Left lung (tissue), 1 donor: ENCODE measurements around a stretch of chr21.

DNA sequence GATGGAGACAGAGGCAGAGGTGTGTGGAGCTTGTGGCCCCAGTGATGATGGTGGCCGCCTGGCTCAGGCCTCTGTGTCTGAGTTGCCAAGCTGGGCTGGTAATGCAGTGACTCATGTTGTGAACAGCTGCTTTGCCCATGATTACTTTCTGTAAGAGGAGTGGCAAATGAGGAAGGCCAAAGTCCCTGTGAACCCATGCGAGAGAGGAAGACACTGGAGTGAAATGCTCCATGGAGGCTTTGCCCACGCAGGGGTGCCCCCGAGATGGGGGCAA lies 86.8 kb downstream of the KCNJ6 start:
- PRO-cap = no peak

DNA sequence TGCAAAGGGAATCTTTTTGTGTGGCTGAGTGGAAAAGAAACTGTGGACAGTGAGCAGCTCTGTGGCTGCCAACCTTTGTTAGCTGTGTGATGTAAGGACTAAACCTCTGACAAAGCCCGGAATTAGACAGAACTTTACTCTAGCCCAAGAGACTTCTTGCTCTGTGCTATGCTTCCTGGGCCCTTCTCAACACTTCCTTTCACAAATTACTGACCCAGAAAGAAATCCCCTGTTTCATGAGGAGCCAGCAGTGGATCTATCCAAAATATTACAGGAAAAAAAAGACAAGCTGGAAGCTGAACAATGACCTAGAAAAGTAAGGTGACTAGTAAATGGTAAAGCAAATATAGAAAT lies 58.8 kb downstream of the KCNJ6 start:
- PRO-cap = unidirectional peak, minus-strand start at position 194 of the sequence

GRCh38 chr21:38213004-38213497 lies 43.7 kb upstream of the KCNJ15 start:
- PRO-cap = no peak

DNA sequence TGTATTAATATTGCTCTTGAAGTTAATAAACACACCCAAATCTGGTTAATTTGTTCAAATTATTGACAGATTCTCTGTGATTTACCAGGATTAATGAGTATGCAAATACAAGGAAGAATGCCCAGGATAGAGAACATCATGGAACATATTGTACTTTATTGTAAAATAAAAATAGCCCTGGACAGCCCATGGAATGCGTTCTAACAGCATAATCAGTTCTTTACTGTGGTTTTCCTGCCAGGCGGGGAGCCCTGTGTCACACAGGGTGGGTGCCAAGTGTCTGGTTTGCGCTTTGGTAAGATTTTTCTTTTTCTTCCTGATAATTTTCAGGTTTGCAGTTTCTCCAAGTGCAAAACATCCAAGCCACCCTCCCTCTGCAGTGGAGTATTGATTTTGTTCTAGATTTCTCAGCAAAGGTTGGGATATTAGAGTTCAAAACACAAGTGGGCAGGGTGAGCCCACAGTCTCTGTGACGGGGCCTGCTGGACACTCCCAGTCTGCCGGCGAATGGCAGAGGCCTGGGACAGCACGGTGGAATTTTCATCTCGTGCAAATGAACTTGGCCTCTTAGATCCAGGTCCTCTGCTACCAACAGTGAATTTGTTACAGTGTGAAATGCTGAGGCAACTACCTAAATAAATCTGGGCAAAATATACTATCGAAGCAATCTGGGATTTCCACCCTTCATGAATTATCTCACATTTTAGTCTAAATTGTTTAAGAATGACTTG lies 15.7 kb upstream of the KCNJ15 start:
- PRO-cap = no peak

DNA sequence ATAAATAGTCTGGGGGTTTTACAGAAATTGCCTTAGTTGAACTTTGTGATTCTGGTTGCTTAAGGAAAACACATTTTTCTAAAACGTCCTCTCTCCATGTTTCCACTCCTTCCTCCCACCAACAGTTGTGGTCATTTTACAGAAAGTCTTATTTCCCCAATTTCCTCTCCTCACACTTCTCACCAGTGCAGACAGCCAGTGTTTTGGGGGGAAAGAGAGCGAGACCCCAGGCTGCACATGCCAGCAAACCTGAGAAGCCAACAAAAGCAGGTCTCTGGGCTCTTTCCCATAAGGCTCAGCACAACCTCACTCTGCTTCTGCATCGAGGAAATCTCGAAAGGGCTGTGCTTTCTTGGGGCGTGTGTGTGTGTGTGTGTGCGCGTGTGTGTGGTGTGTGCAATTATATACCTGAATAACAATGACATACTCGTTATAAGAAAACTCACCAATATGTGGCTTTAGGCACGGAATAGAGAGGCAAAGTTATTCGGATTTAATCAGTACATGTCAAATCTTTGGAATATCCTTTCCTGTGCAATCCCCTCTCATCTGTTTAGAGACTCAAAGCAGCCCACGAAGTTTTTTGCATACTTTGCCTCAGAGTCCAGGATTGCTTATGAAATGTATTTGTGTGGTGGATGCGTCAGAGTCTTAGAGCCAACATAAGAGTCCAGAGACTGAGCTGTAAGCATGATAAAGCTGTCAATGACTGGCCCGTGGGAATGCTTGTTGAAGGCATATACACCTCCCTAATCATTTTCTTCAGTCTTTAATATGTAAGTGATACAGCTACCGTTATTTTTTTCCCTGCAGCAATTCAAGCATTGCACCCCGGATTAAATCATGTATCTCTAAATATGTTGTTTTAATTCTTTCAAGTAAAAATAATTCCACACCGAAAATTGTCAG lies 2.1 kb downstream of the KCNJ15 start:
- PRO-cap = bidirectional peak, plus-strand start at position 159 of the sequence, minus-strand start at position 127 of the sequence; bidirectional peak, plus-strand start at position 592 of the sequence, minus-strand start at position 335 of the sequence

GRCh38 chr21:38490588-38491062 lies 7.7 kb downstream of the ERG start:
- PRO-cap = no peak

GRCh38 chr21:38496272-38496567 lies 2.1 kb downstream of the ERG start:
- PRO-cap = unidirectional peak, plus-strand start at chr21:38496479

DNA sequence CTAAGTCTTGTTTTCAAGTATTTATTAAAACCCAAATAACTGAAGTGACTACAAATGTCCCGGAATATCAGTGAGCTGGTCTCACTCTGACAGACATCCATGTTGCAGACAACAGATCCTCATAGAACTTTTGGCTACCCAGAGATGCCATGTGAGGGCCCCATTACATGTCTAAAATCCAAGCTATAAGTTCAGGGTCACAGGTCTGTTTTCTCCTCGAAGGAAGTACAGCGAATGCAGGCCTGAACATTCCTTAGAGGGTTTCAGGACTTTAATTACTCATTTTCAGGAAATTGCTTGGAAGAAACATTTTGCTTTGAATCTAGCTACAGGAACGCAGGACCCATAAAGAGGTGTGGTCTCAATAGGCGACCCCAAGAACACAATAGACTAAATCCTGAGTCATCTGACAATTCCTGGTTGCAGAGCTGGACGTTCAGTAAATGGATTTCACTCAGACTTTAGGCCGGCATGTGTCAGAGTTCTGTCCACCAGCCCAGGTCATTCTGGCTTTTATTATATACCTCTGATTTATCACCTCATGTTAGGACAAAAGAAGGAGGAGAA lies 952 bp upstream of the ERG start:
- PRO-cap = unidirectional peak, plus-strand start at position 453 of the sequence

GRCh38 chr21:38503194-38504338 lies 5.3 kb upstream of the ERG start:
- PRO-cap = unidirectional peak, plus-strand start at chr21:38503486; unidirectional peak, plus-strand start at chr21:38503848

DNA sequence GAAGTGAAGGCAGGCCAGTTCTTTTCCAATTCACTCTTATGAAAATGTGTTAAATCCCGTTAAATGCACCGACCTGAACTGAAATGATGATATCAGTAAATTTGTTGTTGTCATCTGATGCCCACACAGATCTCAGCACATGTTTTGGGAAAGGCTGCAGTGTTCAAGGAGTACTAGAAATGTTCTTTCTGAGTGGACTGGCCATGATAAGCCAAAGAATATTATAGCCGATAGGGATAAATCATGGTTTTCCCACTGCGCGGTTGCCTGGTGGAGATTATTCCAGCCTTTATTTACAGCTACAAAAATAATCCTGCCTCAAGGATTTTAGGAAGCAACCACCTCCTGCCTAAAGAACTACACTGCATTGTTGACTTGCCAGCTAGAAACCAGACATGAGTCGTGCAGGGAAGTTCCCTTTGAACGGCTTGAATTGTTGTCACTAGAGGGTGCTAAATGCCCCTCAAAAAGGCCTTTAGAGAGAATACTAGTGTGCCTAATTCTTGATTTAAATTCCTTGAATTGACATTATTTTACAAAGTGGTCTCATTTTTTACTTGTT lies 7.2 kb upstream of the ERG start:
- PRO-cap = unidirectional peak, minus-strand start at position 393 of the sequence

DNA sequence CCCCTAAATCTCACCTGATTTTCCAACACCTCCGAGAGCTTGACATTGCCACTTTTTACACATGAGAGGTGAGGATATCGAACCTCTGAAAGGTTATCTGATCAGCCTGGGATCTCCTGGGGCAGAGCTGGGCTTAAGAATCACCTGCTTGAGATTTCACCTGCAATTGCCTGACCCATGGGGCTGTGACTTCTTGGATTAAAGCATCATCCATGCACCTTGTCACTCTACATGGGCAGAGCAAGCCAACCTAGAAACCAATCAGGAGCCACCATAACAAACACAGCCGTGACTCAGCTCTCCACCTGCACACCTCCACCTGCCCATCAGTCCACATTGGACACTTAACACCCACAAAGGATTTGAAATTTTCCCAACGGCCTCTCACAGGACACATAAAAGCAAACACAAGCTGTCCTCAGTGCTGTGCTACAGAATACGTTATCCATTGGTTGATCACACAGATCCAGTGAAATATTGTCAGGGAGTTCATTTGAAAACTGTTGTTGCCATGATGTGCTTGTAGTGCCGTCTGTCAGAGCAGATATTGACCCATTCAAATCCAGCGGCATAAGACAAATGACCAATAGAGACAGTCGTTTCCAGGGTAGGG lies 35.0 kb upstream of the ETS2 start:
- PRO-cap = no peak

GRCh38 chr21:38816801-38817743 lies 11.3 kb downstream of the ETS2 start:
- PRO-cap = no peak

- PRO-cap = bidirectional peak, plus-strand start at chr21:38824810, minus-strand start at chr21:38824603
These were observed 18.4 kb downstream of the ETS2 start for GRCh38 chr21:38823779-38824915.

- PRO-cap = no peak
These were observed 42.4 kb downstream of the ETS2 start for GRCh38 chr21:38848029-38848535.

- PRO-cap = no peak
These were observed 91.7 kb downstream of the ETS2 start for GRCh38 chr21:38897411-38897915.

DNA sequence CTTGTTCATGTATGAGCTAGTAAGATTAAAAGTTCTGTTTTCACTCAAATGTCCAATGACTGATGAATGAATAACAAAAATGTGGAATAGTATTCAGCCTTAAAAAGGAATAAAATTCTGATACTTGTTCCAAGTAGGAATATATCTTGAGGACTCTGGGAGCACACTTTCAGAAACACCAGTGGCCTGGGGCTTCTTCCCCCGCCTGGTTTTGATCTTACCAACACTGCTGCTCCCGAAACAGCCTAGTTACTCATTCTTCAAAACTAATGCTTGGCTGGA lies 115.8 kb downstream of the ETS2 start:
- PRO-cap = no peak

GRCh38 chr21:38954350-38954724 lies 148.6 kb downstream of the ETS2 start:
- PRO-cap = no peak

DNA sequence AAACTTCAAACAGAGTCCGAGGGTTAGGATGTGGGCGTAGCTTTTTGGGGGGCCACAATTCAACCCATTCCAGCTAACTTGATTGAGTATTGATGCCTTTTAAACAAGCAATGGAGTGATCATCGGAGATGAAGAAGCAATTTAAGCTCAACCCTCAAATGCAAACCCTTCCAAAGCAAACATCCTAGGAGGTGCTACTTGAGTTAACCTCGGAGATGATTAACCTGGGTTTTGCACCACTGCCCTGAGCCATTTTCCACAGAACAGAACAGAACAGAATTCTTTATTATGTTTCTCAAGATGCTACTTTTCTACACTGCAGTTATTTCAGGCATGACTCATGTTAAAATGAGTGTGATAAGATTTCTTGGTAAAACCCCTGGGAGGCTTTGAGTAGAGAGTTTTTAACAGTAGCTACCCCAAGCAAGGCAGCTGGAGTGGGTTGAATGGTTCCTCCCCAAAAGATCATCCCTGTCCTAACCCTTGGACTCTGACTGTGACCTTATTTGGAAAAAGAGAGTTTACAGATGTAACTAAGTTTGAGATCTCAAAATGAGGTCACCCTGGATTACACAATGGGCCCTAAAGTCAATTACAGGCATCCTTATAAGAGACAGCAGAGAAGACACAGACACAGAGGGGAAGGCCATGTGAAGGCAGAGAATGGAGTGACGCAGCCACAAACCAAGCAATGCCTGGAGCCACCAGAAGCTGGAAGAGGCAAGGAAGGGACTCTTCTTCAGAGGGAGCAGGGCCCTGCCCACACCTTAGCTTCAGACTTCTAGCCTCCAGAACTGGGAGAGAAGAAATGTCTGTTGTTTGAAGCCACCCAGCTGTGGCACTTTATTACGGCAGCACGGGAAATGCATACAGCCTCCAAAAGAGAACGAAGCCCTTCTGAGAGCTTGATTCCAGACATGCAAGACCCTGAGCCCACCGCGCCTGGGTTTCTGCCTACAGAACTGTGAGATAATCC lies 153.4 kb downstream of the ETS2 start:
- PRO-cap = unidirectional peak, plus-strand start at position 636 of the sequence

DNA sequence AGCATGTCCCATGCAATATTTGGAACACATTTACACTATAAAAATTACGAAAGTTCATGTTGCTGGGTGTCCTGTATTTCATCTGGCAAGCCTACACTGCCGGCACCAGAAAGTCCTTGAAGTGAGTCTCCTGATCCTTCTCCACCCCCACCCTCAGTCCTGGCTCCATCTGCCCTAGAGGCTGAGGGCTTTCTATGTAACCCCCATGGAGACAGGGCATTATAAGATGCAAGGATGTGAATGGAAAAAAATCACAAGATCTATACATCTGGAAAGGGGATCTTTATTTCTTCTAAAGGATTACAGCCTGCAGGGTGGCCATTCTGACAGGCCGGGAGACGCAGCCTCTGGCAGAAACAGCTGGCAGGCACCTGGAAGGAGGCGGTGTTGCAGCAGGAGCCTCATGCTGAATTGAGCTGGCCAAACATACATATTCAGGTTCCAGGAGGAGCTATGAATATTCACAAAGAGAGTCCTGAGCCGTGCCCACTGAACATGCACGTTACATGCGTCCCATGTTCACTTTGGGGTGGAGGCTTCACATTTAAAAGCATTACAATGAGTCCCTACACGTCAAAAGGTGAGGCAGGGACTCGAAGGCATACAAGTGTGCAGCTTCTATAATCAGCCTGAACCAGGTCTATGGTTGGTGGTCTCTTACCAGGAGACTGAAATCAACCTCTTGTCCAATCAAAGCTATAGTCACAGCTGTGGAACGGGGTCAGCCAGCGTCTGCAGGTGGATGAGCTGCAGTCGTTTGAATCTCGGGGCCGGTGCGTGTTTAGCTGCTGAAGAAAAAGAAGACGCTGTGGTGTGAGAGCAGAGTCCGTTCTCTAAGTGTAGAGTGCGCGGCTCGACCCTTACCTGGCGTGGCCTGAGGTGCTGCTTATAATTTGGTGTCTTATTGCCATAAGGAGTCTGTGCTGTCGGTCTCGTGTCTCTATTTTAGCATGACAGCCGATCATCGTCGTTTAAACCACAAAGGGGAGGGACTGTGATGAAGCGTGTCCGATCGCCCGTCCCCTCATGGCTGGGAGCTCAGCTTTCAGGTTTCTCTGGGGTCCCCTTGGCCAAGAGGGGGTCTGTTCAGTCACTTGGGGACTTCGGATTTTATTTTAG lies 182.9 kb downstream of the ETS2 start:
- PRO-cap = no peak

DNA sequence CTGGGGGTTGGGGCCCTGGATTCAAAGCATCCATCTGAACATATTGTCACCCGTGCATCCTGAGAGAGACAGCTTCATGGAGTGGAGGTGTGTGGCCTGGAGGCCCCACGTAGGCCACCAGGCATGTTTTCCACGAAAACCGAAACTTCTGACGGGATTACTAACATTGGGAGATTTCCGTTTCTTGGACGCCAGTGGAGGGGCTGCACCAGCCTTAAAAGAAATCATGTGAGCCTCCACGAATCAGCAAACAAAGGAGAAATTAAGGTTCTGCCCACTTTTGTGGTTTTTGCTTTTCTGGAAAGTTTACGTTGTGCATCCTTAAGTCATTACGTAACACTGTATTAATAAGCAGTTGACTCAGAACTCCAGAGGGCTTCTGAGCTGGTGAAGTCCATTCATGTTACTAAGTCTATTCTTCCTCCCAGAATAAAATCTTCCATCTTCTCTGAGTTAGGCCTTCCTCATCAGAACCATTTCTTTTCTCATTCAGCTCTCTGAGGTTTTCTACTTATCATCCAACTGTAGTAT lies 168.5 kb downstream of the PSMG1 start:
- PRO-cap = no peak